Mammary microvascular endothelial cell (primary cell): ENCODE measurements around a stretch of chr2.

DNA sequence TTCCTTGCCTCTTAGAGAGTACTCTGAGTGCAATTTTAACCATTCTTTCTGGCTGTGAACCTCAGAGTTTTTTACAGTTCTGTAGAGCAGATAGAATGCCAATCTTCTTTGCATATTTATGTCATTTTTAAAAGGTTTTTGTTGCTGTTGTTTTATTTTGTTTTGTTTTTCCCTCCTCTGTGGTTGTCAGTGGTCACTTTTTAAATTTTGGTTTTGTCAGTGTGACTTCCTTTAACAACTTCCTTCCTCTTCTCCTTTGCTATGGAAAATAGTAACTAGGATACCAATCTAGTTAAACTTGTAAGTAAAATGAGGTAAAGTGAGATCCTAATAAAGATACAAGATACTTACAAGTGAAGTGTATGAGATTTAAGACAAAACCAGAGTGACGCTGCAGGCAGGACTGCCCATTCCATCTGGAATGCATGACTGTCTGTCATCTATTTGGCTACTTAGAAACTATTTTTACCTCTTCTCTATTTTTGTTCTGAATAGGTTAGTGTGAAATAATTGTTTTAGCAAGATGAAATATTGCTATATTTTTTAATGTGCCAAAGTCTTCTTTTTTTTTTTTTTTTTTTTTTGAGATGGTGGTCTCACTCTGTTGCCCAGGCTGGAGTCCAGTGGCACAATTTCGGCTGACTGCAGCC, 30.6 kb upstream of the CREB1 start:
- RAMPAGE, long total RNA, result no peak

DNA sequence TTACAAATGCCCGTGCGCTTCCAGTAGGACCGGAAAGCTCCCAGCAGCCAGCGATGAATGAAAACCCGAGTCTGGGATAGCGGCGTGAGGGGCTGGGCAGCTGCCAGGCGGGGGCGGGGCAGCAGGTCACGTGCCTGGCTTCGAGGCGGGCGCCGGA, 295 bp upstream of the CCNYL1 start:
- RAMPAGE, long total RNA, result no peak

- RAMPAGE, long total RNA, result no peak
These were observed 18.9 kb downstream of the FZD5 start for GRCh38 chr2:207750666-207751269.

DNA sequence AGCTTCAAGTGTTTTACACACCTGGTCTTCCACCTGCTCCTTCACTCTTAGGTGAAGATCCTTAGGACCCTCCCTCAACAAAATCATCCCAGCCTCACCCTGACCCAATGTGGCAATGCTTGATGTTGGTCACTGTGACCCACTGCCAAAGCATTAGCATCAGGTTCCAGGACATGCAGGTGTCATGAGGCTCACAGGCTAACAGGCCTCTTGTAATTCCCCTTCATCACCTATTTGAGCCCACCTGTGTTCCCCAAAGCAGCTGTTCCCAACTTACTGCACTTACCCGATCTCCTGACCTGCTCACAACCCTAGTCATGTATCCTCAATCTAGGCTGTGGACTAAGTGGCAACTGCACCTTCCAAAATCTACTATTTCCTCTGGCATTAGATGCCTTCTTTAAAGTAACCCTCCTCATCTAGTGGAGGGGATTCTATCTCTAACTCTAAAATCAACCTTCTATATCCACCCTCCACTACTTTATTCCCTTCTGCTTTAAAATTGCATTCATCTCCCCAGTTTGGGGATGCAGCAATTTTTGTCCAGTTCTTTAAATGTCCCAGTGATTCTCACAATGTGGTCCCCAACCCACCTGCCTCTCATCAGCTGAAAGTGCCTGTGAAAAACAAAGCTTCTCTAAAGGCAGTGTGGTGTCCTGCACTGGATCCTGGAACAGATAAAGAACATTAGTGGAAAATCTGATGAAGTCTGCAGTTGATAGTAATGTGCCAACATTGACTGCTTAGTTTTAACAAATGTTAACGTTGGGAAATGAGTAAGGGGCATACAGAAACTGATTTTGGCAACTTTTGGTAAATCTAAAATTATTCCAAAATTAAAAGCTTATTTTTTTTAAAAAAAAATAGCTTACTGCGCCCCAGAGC, 9.5 kb downstream of the FZD5 start:
- RAMPAGE, long total RNA, result no peak

DNA sequence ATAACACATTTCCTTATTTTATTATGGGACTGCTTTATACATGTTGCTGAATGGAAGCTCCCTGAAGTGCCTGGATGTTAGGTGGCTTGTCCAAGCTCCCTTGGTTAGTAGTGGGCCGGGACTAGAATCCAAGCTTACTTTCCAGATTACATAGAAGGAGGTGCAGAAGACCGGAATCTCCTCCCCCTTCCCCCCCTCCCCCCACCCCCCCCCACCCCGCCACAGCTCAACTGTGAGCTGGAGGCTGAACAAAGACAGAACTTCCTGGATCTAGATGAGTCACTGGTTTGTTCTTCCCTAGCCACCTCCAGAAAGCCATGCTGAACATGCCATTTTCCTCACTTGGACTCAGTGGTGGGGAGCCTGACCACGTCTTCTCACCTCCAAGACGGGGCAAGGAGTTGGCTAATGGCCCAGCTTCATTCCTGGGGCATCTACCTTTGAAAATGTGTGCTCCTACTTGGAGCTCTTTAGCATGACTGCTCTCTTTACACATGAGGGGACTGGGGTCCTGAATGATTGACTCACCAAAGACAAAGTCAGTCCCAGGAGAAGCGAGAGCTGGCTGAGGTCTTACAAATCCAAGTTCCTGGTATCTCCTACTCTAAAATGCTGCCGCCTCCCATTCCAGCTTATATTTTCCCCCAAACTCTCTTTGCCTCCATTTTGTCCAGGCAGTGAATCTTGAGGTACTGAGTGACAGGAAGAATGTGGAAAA, 22.5 kb upstream of the FZD5 start:
- RAMPAGE, long total RNA, result no peak

GRCh38 chr2:207897768-207898439, 127.4 kb downstream of the PLEKHM3 start:
- RAMPAGE, long total RNA, result no peak

DNA sequence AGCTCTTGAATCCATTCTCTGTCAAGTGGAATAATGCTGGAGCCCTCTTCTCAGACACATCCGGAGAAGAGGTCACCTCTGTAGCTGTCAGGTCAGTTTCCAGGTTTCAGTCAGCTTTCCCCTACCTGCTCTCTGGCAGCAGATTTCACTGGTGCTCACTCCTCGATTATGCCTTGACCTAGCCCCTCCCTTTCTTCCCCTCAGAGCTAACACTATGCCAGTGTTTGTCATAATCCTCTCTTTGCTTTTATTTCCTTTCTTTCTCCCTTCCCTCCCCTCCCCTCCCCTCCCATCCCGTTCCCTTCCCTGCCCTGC, 22.5 kb upstream of the PLEKHM3 start:
- RAMPAGE, long total RNA, result no peak

DNA sequence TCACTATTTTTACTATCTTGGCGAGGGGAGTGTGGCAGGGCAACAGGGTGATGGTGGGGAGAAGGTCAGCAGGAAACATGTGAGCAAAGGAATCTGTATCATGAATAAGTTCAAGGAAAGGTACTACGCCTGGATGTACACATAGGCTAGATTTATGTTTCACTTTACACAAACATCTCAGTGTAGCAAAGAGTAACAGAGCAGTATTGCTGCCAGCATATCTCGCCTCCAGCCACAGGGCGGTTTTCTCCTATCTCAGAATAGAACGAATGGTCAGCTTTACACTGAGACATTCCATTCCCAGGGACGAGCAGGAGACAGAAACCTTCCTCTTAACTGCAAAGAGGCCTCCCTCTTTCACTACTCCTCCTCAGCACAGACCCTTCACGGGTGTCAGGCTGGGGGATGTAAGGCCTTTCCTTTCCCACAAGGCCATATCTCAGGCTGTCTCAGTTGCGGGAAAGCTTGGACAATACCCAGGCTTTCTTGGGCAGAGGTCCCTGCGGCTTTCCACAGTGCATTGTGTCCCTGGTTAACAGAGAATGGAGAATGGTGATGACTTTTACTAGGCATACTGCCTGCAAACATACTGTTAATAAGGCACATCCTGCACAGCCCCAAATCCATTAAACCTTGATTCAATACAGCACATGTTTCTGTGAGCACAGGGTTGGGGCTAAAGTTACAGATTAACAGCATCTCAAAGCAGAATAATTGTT, 2.2 kb upstream of the IDH1 start:
- RAMPAGE, long total RNA, result no peak

DNA sequence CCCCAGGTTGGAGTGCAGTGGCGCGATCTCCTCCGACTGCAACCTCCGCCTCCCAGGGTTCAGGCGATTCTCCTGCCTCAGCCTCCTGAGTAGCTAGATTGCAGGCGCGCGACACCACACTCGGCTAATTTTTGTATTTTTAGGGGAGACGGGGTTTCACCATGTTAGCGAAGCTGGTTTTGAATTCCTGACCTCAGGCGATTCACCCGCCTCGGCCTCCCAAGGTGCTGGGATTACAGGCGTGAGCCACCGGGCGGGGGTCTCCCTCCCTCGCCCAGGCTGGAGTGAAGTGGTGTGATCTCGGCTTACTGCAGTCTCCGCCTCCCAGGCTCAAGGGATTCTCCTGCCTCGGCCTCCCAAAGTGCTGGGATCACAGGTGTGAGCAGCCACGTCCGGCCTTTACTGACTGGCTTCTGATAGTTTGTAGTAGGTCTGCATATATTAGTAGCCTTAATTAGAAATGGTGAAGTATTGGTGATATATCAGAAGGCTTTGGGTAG, 1.5 kb downstream of the PIKFYVE start:
- RAMPAGE, long total RNA, result no peak

DNA sequence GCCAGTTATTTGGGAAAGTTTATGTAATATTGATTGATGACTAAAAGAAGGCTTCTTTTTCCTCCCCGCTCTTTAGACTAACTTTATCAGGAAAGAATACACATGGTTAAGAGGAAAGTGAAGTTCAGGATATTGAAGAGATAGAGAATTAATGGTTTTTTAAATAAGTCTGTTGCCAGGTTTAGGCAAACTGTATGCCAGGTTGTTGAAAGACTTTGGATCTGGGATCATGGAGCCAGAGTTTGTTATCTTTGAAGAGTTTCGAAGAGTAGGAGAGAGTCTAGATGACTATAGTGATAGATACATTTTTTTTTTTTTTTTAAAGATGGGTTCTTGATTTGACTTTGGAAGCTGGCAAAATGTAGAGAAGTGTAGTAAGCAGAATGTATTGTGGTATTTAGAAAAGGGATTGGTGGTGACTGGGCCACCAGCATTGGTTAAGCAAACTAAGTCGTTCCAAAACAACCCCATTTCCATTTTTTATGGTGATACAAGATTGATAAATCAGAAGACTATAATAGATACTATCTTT, 41.3 kb downstream of the PIKFYVE start:
- RAMPAGE, long total RNA, result no peak

GRCh38 chr2:208346810-208347273, 59.8 kb upstream of the PTH2R start:
- RAMPAGE, long total RNA, result no peak

GRCh38 chr2:208571692-208572156, 165.1 kb downstream of the PTH2R start:
- RAMPAGE, long total RNA, result no peak

- RAMPAGE, long total RNA, result no peak
These were observed 54.9 kb upstream of the MAP2 start for GRCh38 chr2:209368937-209369308.

- RAMPAGE, long total RNA, result no peak
These were observed 30.1 kb downstream of the RPE start for GRCh38 chr2:210032123-210033350.

DNA sequence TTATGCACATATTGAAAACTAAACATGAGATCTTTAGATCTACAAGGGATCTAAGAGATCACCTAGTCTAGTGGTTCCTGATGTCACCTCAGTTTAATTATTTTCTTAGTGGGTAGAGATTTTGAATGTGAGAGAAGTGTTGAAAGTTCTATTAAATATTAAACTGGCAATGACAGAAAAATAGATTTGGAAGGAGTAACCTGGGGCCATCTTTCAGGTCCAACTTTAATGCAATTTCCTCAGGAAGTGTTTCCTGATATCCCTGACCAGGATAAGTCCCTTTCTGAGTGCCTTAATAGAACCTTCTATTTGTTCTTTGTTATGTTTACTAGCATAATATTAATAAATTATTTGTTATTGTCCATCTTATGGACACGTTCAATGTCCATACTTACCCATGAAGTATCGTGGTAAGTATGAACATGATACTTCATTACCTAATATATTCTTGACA, 29.0 kb upstream of the CPS1 start:
- RAMPAGE, long total RNA, result no peak

- RAMPAGE, long total RNA, result no peak
These were observed 5.7 kb downstream of the CPS1 start for GRCh38 chr2:210562040-210562457.

GRCh38 chr2:210616086-210616749, 59.8 kb downstream of the CPS1 start:
- RAMPAGE, long total RNA, result no peak

DNA sequence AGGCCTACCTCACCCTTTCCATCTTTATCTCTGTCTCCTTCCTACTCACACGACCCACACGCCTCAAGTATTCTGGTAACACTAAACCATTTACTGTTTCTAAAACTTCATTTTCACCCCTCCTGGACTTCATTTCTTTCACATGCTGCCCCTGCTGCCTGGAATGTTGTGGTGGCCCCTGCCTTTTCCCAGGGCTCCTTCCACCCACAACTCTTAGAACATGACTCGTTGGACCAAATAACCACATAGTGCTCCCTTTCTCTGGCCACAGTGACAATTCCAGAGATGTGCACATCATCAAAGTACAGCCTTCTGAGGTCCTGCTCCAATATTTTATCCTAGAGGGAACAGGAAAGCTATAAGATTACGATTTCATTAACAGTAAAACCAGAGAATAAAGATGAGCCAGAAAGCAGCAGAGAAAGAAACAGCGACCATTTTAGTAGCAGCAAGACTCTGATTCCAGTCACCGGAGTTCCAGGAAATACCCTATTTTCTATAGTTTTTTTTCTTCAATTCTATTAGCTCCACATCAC, 53.8 kb downstream of the ERBB4 start:
- RAMPAGE, long total RNA, result no peak

GRCh38 chr2:213149237-213150074, 2.0 kb downstream of the IKZF2 start:
- RAMPAGE, long total RNA, result no peak

DNA sequence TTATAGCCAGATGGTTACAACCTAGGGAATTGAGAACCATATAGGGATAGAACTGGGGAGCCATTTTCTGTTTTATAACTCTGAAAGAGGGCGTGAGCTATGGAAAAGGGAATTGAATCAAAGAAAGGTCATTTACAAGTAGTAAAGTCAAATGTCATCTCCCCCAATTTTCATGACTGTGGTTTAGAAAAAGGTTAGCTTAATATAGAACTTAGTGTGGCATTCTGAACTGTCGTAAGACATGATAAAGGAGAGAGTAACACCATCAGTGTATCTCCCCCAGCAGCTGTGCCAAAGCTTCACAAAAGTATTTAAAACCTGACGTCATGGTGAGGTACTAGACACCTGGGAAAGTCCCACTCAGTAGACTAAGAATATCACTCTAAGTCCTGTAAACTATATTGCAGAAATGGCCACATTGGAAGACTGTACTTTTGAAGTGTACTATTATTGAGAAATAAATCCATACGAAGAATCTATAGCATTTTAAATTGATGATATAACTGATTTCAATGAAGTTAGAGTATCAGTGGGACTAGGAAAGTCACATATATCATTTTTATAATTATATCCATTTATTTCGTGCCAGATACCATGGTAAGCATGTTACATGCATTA, 5.9 kb upstream of the IKZF2 start:
- RAMPAGE, long total RNA, result no peak